Peripheral blood mononuclear cell (primary cell): ENCODE measurements around a stretch of chr7.

- PRO-cap, 8 experiments: no peak in any of the 8 experiments
Observed at GRCh38 chr7:130996696-130997411, 262.8 kb upstream of the KLF14 start.

GRCh38 chr7:131040297-131041058, 287.2 kb upstream of the MKLN1 start:
- PRO-cap, 8 experiments: no peak in any of the 8 experiments

DNA sequence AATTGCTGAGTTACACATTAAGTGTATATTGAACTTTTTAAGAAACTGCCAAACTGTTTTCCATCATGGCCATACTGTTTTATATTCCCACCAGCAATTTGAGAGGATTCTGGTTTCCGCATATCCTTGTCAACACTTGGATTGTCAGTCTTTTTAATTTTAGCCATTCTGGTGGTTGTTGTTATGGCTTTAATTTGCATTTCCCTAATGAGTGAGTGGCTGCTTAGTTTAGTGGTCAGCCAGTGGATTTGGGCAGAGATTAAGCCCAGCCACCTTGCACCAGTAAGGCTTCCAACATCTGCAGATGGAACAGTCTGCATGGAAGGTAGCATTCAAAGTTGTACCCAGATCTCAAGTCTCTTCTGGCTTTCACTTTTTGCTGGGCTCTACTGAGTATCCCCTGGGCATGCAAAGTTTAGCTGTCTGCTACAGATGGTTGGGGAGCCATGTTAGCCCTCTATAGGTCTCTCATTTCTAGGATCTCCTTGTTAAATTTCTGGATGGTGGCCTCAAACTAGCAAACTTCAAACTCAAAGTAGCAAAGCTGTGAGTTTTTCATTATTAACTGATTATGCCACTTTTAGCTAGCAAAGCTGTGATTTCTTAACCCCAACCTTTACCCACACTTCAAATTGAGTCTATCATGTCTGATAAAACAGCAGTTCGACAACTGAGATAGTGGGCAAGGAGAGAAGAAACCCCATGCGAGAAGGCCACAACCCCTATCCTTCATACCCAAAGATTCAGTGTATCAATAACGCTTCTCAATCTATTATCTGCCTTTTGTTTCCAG, 280.8 kb upstream of the MKLN1 start:
- PRO-cap, 8 experiments: peak in 3 of 8 experiments; most common minus-strand start position 679 of the sequence (in 2)

DNA sequence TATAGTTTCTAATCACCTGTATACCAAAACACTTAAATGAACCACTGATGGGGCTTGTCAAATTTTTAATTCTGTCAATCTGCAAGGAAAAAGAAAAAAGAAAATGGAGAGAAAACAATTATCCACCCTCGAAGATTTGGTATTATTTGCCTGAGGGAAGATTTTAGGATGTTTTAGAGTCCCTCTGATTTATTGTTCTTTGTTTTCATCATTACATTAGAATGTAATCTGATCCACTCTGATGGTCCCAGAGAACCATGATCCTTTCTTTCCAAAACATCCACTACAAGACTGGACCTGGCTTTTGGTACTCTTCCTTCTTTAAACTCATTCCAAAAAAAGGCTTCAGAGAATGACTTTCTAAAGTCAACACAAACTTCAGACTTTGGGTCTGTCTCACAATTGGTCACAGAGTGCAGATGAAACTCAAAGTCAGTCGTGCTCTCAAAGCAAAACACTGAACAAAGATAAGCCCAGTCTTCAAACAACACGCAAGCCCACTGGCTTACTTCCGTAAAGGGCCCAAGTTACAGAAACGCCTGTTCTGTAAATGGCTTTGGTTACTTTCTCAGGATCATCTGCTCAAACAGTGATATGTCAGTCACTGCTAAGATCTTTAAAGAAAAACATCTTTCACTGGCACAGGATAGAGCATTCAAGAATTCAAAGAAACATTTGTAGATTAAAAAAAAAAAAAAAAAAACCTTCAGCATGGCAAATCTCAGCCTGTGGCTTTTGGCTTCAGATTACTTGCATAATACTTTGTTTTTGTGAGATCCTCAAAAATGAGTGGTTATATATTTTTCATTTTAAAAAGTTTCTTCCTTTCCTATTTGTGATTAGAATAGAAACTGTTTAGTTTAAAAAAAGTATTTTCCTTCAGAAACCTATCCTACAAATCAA, 250.9 kb upstream of the MKLN1 start:
- PRO-cap, 8 experiments: no peak in any of the 8 experiments

- PRO-cap, 8 experiments: peak in 6 of 8 experiments; most common minus-strand start chr7:131082343 (in 5)
Observed at GRCh38 chr7:131082056-131083127, 245.3 kb upstream of the MKLN1 start.

GRCh38 chr7:131096427-131097266, 231.0 kb upstream of the MKLN1 start:
- PRO-cap, 8 experiments: peak in 7 of 8 experiments; most common minus-strand start chr7:131096835 (in 5)

GRCh38 chr7:131105639-131106638, 221.7 kb upstream of the MKLN1 start:
- PRO-cap, 8 experiments: peak in 8 of 8 experiments; most common plus-strand start chr7:131106313 (in 7); most common minus-strand start chr7:131106593 (in 8)

DNA sequence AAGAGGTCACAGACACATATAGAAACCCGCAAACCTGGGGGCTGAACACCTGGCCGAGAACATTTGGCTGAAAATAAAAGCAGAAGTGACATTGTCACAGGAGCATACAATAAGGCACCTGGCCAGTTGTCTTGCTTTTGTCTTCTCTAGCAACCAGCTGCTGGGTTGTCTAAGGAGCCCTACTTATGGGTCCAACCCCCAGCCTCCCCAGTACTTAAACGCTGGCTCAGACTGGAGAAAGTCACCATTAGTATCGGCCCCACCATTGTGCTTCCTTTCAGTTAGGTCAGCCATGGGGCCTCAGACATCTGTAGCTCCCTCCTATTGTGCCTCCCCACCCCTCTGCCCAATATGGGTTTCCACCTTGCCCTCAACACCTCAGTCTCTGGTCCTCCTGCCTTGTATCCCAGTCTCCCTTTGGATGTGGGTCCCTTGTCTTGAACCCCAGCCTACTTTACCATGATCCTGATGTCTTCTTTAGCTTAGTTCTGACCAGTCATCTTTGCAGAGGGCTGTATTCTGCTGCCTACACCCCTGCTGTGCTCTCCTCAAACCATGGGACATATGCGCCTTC, 203.3 kb upstream of the MKLN1 start:
- PRO-cap, 8 experiments: no peak in any of the 8 experiments

DNA sequence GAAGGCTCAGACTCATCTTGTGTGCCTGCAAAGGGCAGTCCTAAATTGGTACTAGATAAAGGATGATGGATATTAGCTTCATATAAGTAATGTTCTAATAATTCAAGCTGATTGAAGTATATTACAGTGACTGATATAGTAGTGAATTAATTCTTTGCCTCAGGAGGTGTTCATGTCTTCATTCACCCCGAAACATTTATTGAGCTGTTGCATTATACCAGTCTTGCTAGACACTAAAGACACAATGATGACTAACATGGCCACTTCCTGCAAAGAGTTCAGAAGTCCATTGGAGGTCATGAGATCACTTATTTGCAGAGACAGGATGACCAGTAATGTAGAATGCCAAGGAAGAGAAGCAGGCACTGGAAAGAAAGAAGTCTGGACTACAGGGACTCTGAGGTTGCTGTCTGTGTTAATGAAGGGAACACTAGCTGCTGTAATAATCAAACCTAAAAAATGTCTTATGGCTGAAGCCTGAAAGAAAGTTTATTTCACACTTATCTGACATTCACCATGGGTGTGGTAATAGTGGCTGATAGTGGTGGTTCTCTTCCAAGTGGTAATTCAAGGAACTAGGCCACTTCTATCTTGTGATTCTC, 89.4 kb upstream of the MKLN1 start:
- PRO-cap, 8 experiments: peak in 6 of 8 experiments; most common plus-strand start position 365 of the sequence (in 6); most common minus-strand start position 198 of the sequence (in 4)

GRCh38 chr7:131272972-131273448, 54.7 kb upstream of the MKLN1 start:
- PRO-cap, 8 experiments: no peak in any of the 8 experiments

DNA sequence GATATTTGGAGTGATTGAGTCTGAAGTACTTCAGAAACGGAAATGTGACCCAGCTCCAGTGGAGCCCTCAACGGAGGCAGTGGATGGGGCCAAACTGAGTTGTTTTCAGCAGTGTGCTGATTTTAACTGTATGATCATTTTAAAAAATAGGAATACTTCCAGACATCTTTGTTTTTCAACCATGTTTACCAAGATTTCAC, 114.1 kb downstream of the MKLN1 start:
- PRO-cap, 8 experiments: peak in 3 of 8 experiments; most common plus-strand start position 73 of the sequence (in 3)

GRCh38 chr7:131497502-131498664, 58.5 kb downstream of the PODXL start:
- PRO-cap, 8 experiments: no peak in any of the 8 experiments

DNA sequence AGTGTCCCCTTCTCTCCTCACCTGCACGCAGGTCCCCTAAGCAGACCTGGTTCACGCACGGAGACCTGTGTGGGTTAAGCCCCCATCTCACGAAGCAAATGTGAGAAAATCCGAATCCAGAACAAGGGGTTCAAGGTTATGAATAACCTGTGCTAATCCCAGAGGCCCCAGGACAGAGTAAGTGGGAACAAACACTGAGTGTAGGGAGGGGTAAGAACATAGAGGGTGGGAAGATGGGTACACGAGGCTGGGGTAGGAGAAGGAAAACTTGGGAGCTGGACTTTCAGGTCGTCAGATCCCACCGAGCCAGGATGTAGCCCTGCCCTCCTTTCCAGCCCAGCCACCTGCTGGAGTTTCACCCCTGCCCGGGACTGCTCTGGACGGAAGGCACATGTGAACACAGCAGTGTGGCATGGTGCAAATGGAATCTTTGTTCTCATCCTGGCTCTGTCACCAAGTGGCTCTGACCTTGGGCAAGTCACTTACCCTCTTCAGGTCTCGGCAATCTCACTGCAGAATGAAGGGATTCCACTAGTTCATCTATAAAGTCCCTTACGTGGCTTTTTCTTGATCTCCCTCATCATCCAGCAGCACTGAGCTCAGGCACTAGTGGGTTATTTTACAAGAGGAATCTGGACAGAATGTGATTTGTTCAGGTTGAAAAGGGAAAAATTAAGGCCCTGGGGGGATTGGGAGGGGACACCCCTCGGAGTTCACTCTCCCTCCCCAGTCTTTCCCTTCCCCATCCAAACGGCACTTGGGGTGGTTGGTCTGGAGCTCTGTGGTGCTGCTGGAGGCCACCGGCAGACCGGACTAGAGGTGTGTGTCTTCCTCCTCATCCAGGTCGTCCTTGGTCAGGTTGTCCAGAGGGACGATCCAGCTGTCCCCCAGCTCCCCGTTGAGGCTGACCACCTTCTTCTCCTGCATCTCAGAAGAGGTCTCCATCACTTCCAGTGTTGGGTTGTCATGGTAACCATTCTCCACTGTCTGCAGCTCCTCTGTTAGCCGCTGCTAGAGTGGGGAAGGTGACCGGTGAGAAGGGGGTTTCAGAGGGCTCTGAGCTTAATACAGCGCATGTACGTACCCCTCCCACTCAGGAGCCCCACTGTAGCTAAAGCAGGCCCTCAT, 52.6 kb downstream of the PODXL start:
- PRO-cap, 8 experiments: peak in 1 of 8 experiments; most common plus-strand start position 753 of the sequence (in 1)

- PRO-cap, 8 experiments: no peak in any of the 8 experiments
Observed at GRCh38 chr7:131629380-131629947, 73.0 kb upstream of the PODXL start.

DNA sequence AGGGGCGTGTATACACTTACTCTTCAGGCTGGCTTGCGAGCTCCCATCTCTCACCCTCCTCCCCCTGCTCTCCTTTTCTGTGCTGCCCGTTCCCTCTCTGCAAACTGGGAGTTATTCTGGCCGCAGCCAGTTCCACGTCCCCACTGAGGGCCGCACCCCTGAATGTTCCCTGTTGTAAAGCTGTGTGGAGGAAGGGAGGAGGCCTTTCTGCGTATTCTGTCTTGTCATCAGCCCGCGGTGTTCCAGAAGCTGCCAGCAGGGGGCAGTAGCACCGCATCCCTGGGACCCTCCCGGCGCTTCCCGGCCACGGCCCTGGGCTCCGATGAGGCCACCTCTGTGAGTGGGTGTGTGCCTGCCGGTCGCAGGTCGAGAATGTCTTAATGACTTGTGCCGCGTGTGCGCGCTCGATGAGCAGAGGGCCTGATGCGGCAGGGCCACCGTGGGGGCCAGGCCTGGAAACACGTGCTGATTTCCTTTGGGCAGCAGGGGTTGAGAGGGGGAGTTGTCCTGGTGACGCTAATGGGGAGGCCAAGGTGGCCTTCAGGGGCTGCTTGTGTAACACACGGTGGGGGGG, 135.6 kb upstream of the PODXL start:
- PRO-cap, 8 experiments: no peak in any of the 8 experiments

GRCh38 chr7:131929129-131929612, 372.7 kb upstream of the PODXL start:
- PRO-cap, 8 experiments: no peak in any of the 8 experiments

- PRO-cap, 8 experiments: no peak in any of the 8 experiments
Observed at GRCh38 chr7:132402491-132403413, 173.5 kb downstream of the PLXNA4 start.

GRCh38 chr7:132655419-132655879, 79.2 kb upstream of the PLXNA4 start:
- PRO-cap, 8 experiments: peak in 1 of 8 experiments; most common plus-strand start chr7:132655616 (in 1); most common minus-strand start chr7:132655477 (in 1)

- PRO-cap, 8 experiments: no peak in any of the 8 experiments
Observed at GRCh38 chr7:132666369-132666820, 90.1 kb upstream of the PLXNA4 start.

DNA sequence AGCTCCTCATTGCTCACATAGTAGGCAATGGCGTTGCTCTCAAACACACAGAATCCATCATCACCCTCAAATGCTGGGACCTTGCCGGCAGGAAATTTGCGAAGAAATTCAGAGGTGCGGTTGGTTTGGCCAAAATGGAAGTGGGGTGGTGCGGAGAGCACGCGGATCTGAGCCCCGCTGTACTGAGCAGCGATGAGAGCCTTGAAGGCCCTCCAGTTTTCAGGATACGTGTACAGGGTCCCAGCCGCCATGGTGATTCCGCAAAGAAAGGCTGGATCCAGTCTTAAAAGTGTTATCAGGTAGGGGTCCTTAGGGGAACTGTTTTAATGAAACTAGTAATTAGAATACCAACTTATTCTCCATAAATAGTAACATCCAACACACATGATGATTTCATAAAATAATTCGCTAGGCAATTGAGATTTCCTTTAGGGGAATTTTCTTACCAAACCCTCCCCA, 46.2 kb downstream of the CHCHD3 start:
- PRO-cap, 8 experiments: no peak in any of the 8 experiments